GM23248 (cell line): ENCODE measurements around the gene DEFB123.

DNA sequence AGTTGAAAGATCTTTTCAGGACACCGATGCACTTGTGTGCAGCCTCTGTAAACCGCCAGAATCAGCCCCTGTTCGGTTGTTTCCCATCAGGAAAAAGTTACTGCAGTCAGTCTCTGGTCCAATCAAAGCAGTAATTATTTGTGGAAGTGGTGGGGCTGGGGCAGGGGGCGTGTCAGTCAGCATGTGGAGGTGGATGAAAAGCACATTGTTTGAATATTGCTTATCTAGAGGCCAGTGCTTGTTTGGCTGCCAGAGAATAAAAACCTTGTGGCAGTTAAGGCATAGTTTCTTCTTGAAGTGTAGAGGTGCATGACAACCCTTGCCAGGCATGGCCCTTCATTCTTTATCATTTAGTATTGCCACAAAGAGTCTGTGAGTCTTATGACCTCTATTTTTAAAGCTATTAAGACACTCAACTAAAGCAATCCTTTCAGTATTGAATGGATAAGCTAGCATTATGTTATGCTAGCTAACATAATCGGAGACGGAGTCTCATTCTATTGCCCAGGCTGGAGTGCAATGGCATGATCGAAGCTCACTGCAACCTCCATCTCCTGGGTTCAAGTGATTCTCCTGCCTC is 2.7 kb upstream of the GZF1 start:
- RAMPAGE, long total RNA, result no peak

DNA sequence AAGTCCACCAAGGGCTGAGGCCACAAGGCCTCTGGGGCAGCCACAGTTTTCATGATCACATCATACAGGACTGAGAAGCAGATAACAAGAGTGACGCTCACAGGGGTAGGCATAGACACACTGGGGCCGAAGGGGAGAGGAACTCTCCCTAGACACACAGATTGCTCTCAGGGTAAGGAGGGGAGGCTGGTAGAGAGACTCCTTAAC is 224 bp downstream of the CST8 start:
- RAMPAGE, long total RNA, result no peak

- RAMPAGE, long total RNA, result no peak
Measured at GRCh38 chr20:23524071-23524298, 33.1 kb downstream of the CST8 start.

GRCh38 chr20:23628426-23629686 is 8.9 kb downstream of the CST3 start:
- RAMPAGE, long total RNA, result no peak

- RAMPAGE, long total RNA, result no peak
Measured at GRCh38 chr20:24033208-24033674, 44.7 kb upstream of the GGTLC1 start.

DNA sequence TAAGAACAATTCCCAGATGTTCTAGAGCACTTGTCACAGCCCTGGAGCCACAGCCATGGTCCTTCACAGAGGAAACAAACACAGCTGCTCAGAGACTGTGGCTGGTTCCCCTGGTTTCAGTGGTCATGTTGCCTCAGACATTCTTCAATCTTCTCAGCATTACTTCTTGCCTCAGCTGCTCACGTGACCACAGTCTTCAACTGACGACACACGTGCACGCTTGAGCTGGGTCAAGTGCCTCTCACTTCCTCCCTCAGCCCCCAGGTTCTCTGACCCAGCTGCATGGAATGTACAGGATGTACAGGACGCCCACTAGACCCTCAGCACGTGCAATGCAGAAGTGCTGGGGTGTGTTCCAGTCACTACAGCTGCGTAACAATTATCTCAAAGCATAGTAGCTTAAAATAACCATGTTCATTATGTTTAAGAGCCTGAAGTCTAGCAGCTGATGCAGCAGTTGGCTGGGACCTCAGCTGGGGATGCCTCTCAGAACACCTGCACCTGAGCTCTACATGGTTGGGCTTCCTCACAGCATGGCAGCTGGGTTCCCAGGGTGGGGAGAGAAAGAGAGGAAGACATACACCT is 159.9 kb upstream of the GGTLC1 start:
- RAMPAGE, long total RNA, result no peak

DNA sequence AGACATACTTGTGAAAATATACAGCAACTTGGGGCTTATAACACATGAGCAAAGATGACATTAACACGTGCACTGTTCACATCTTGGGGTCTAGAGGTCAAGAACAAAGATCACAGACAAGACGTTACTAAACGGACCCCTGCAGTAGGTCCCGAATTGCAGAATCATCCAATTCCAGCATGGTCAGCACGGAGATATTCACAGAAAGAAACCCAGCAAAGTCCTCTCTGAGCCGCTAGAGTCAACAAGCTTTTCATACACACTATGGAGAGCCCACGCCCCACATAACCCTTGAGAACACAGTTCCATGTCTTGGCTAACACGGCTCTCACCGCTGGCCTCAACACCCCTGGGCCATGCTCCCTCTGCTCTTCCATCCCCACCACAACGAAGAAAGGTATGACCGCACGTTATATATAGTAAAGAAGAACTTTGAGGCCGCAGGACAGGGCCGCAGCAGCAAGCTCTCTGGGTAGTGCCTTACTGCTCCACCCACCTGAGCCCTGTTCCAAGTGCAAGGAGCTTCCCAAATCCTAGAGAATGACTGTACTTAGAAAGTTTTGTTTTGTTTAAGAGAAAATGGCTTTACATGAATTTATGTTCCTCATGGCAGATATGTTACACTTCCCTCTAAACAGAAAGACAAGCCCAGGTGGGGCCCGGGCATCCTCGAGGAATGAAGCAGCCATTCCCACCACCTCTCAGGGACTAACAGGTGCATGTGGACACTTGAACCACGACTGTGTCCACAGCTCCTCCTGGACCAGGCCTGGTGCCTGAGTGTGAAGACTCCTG is 14.1 kb downstream of the CST7 start:
- RAMPAGE, long total RNA, result no peak

GRCh38 chr20:24978469-24978866 is 14.1 kb downstream of the APMAP start:
- RAMPAGE, long total RNA, result no peak

- RAMPAGE, long total RNA, result no peak
Measured at GRCh38 chr20:24980380-24980673, 12.2 kb downstream of the APMAP start.

GRCh38 chr20:25178680-25179200 is 16.8 kb upstream of the ENTPD6 start:
- RAMPAGE, long total RNA, result no peak

GRCh38 chr20:25197648-25197998 is 2.1 kb downstream of the ENTPD6 start:
- RAMPAGE, long total RNA, result no peak

DNA sequence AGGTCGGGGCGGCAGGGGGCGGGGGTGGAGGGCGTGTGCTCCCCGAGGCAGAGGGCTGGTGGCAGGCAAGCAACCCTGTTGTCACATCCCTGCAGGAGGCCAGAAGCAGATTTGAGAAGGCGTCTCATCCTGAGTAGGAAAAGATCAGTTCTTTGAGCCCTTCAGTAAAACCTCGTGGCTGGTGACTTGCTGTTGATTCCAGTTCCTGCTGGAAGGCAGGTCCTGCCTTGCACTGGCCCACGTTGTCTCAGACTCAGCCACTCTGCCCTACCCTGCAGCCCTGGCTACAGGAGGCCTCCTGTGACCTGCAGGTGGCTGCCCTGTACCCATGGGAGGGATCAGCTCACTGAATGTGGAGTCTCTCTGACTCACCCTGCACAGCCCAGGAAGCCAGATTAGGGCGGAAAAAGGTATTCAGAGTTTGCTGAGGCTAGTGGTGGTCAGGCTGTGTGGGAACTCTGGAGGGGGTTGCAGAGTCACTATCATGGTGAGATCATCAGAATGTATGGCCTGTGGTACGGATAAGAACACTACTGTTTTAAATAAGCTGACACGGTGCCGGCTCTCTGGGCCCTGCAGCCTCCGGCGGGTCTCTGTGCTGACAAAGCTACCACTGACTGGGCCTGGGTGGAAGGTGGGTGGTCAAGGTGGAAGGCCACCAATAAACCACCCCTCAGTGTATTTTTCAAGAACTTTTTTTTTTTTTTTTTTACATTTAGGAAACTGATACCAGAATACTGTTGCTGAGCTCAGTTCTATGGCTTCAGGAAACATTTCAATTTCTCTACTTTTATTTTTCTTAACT is 24.7 kb upstream of the PYGB start:
- RAMPAGE, long total RNA, result no peak

DNA sequence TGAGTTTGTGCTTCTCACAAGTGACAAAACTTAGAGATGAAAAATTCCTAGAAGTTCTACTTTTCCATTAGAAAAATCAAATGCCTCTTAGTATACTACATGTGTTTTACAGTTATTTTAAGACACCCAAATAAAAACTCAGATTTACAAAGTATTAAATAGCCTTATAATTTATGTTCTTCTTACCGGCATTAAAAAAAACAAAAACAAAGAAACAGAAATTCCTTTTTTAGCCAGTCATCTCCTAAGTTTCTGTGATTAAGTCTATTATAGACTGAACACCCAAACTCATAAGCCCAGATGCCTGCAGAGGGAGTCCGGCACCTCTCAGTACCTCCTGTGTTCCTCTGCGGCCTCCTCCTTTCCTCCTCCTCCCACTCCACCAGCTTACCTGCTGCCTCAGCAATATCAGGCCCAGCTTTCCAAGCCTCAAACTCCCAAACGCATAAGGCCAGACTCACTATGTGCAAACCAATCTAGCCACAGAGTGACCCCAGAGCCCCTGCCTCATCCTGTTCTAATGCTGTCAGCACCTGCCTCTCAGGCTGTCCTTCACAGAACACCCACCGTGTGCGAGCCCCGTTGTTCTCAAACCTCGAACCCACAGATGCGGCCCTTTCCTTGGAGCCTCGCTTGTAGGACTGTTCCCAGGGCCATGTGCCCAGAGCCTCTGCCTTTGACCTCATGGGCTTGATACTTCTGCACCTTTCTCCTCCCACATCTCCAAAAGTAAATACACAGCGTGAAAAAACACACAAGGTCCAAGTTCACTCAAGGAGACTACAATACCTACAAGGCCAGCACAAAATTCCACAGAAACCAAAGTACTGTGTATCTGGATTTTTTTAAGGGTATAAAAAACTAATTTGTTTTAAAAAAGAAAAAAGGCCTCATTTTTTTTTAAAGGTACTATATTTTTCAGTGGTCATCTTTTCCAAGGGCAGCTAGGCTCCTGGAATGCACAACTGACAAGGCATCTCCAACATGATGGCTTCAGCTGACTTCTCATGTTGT is 52.5 kb downstream of the ABHD12 start:
- RAMPAGE, long total RNA, result no peak

DNA sequence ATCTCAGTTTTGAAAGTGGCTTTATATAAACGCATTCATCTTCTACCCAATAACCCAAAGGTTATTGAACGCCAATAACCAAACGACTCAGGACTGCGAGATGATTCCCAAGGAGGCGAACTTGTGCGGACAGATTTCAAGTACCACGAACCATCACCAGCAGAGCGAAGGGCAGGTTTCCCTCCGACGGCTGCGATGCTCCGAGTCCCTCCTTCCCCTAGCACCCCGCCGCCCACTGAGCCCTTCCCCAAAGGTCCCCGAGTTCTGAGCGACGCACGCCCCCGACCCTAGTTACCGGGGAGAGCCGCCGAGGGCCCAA is 1.0 kb downstream of the ABHD12 start:
- RAMPAGE, long total RNA, result no peak

DNA sequence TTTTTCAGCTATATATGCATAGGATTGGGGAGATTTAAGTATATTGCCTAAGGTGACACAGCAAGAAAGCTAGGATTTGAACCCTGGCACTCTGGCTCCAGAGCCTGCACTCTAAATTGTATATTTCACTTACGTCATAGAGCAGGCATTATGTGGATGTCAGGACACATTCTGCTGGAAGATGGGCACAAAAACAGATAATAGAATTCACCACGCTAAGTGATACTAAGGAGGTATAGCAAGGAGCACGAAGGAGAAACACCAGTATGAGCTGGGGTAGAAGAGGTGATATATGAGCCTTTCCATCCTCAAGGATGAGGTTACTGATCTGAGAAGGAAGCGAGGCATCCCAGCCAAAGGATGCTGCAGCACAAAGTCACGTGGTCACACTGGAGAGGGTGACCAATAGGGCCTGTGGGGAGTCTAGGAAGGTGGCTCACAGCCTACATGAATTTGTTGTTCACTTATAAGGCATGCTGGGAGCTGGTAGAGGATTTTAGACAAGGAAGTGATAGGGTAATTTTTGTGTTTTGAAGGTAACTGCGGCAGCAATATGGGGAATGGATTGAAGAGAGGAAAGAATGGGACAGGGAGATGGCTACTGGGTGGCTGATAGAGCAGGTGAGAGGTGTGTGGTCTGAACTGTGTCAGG is 1.4 kb downstream of the GINS1 start:
- RAMPAGE, long total RNA, result no peak

DNA sequence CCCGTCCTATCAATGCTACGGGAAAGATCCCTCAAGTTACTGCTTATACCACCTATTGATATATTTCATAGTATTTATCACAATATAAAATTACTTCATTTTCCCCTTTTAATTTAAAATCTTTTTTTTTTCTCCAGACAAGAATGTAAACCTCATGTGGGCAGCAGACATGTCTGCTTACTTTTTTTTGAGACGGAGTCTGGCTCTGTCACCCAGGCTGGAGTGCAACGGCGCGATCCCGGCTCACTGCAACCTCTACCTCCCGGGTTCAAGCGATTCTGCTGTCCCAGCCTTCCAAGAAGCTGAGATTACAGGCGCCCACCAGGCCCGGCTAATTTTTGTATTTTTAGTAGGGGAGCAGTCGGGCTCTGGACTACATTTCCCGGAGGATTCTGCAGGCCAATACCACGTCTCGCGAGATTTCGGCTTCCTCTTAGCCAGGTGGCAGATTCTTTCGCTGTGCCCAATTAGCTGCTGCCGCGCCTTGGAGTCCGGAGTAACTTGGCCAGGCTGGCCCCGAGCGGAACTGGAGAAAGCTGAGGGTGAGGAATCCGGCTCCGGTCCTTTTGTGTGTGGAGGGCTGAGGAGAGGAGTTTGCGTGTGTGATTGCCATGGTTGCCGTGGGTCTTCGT is 312.8 kb upstream of the ZNF337 start:
- RAMPAGE, long total RNA, result start-site peak on the plus strand centred at position 476 of the sequence, 38 bp wide, 17 and 31 reads in 2 replicates

GRCh38 chr20:28602136-28603473 is 2654.9 kb upstream of the DEFB115 start:
- RAMPAGE, long total RNA, result start-site peak on the minus strand at chr20:28602697-28602827, 582 and 522 reads in 2 replicates

GRCh38 chr20:29079777-29080676 is 2177.4 kb upstream of the DEFB115 start:
- RAMPAGE, long total RNA, result no peak

DNA sequence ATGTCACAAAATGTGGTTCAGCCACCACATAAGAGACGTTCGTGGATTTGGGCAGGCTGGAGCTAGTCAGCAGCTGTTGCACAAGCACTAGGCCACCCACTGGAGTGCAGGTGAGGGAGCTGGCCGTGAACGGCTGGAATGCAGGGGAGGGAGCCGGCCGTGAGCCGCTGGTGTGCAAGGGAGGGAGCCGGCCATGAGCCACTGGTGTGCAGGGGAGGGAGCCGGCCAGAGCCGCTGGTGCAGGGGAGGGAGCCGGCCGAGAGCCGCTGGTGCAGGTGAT is 1470.1 kb upstream of the DEFB115 start:
- RAMPAGE, long total RNA, result no peak

DNA sequence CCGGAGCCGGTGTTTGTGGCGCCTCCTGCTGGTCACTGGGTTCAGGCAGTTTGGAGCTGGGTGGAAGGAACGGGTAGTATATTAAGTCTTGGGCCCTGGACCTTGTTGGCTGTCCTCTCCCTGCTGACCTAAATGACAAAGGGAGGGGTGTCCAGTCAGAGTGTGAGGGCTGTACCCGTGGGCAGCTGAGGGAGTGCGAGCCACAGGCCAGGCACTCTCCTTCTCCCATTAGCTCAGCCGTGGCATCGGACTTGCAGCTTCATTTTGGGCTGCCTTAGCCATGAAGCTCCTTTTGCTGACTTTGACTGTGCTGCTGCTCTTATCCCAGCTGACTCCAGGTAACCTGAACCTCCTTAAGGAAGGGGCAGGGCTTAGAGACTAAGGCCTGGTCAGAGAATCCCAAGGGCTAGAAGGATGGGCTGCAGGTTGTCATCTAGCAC is at the start of gene DEFB123:
Gene DEFB123, plus strand, starts transcription at position 214 of the 440 bp plus-strand sequence.
- RAMPAGE, long total RNA, result no peak